Mesenchymal stem cell of the bone marrow (primary cell): ENCODE data around the gene ABI1.

GRCh38 chr10:22712753-22713739, 1.3 kb downstream of the PIP4K2A start:
- CAGE, long polyA plus RNA: no peak

GRCh38 chr10:22715274-22715620, 869 bp upstream of the PIP4K2A start:
- CAGE, long polyA plus RNA: no peak

DNA sequence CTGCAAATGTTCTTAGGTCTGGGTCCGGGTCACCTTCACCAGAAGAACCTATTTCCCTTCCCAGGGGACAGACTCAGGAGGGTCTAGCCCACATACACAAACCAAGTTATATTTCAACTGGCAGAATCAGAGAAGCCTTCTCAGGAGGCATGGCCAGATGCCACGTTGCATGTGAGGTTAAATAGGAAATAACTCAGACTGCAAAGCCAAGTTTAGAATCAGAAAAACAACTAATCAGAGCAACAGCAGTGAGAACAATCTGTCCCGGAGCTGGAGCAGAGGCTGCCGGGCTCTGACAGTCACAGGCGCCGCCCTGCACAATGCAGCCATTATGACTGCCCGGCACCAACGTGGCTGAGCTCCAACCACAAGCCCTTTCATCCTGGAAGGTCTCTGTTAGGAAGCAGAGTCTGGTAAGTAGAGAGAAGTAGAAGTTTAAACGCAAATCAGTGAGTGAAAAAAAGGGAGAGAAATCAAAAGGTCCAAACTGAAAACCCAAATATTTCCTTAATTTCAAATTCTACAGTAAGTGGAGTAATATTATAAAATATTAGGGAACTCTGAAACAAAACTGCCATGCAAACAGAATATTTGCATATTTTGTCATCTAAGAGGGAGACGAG, 78.4 kb upstream of the ARMC3 start:
- CAGE, long polyA plus RNA: no peak

DNA sequence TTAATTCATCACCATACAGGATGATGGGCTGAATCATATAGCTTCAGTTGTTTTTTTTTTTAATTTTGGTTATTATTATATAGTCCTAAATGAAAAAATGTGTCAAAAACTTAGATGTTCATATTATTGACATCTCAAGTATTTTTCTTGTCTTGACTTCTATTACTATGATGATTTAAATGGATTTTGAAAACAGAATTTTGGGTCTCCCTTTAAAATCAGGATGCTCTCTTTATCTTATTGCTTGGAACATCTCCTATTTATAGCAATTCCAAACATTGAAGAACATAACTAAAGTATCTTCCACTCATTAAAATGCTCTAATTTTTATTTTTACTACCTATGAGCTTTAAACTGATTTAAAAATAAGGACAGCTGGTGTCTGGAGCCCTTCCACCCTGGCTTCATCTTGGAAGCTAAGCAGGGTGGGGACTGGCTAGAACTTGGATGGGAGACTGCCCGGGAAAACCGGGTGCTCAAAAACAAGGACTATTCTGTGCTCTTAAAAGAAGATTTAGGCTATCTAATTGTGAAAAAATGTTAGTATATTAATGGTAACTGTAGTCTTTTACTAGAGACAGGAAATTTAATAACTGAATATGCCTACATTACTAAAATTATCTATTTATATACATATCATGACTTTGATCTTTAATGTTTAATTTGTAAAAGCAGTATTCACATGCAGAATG, 69.2 kb downstream of the ARMC3 start:
- CAGE, long polyA plus RNA: no peak

GRCh38 chr10:24008521-24009074, 200.3 kb upstream of the KIAA1217 start:
- CAGE, long polyA plus RNA: no peak

- CAGE, long polyA plus RNA: no peak
Measured at GRCh38 chr10:24029044-24029370, 179.9 kb upstream of the KIAA1217 start.

DNA sequence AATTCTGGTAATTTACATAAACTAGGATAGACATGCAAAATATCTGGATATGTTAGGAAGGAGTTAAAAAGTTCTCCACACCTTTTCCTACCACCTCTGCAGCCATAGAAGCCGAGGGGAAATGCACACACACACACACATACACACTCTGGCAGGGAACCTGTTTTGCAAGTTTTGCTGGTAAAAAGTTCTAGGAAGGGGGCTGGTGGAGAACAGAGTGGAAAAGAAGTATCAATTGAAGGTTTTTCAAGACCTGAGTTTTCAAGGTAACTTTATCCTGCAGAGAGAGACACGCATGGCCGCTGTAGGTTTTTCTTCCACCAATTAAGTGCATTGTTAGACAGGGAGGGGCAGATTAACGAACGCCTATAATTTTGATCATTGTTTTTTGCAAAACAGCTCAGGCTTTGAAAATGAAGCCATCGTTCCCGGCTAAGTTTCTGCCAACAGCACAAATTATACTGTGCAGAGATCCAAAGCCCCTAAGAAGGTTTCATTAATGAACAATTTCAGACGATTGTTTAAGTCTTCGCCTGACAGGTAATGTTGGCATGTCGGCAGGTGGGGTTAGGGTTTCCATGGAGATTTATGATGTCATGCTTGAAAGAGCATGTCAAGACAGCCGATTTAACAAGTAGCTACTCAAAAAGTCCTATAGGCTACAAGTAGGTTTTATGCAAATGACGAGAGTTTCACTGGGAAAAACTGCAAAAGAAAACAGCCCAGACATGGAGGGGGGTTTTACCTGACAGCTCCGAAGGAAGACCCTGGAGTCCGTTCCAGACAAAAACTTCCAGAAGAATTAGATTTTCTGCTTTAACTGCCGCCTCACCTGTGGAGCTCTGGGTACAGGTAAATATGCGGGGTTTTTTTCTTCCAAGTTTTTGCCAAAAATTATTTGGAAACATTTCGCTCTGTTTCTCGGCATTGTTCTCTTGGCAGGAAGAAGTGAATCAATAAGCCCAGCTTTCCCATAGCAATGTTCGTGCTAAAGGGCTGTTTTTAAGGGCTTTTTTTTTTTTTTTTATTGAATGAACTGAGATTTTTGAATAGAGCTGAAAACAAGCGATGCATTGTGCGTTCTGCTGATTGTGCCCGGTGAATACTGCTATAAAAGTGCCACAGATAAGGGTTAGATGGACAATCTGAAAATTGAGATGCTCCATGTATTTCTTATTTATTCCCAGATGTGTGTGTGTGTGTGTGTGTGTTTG, 30.0 kb downstream of the KIAA1217 start:
- CAGE, long polyA plus RNA: no peak

- CAGE, long polyA plus RNA: no peak
Measured at GRCh38 chr10:24241519-24241913, 32.6 kb downstream of the KIAA1217 start.

DNA sequence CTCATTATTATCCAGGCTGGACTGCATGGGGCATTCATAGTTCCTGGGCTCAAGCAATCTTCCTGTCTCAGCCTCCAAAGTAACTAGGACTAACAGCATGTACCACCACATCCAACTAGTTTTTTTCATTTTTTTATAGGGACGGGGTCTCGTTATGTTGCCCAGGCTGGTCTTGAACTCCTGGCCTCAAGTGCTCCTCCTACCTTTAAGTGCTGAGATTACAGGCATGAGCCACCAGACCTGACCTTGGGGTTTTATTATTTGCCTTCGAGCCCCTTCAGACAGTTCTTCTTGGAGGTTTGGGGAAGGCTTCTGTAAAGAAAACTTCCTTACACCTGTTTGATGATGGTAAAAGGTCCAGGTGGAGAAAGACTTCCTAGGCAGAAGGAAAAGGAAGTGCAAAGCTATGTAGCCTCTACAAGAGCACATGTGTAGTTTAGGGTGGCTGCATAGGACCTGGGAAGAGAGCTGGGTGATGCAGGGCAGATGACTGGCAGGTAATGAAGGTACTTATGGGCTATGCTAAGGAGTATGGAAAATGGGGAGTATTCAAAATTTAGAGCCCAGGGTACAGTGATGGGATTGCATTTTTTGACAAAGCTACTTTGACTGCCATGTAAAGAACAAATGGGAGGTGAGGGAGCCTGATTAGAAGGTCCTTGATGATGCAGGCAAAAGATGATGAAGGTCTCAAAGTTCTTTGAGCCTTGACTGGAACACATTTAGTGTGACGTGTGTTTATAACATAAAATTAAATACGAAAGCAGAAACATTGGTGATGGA, 95.6 kb downstream of the KIAA1217 start:
- CAGE, long polyA plus RNA: no peak

DNA sequence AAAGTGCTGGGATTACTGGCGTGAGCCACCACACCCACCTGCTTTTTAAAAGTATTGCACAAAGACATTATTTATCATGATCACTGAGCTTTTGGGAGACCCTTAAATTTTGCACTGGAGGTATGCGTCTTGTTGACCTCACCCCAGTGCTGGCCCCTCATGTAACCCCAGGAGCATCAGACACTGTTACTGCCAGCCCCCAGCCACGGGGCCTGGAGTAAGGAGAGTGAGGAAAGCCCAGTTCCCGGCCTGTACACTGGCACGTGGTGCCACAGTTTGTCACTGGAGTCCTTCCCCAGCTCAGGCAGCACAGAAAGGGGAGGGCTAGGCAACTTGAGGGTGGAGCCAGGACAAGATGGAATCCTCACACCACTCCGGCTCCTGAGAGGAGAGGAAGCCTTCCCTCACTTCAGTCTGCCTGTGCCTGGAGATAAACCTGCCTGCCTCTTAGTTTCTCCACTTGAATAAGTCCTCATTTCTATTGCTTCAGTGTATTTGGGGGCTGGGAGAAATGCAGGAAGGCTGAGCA, 175.9 kb downstream of the KIAA1217 start:
- CAGE, long polyA plus RNA: no peak

GRCh38 chr10:24415463-24416149, 206.7 kb downstream of the KIAA1217 start:
- CAGE, long polyA plus RNA: no peak

DNA sequence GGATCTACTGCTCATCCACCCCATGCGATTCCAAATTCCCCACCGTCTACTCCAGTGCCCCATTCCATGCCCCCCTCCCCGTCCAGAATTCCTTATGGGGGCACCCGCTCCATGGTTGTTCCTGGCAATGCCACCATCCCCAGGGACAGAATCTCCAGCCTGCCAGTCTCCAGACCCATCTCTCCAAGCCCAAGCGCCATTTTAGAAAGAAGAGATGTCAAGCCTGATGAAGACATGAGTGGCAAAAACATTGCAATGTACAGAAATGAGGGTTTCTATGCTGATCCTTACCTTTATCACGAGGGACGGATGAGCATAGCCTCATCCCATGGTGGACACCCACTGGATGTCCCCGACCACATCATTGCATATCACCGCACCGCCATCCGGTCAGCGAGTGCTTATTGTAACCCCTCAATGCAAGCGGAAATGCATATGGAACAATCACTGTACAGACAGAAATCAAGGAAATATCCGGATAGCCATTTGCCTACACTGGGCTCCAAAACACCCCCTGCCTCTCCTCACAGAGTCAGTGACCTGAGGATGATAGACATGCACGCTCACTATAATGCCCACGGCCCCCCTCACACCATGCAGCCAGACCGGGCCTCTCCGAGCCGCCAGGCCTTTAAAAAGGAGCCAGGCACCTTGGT, 250.3 kb downstream of the ARHGAP21 start:
- CAGE, long polyA plus RNA: no peak

DNA sequence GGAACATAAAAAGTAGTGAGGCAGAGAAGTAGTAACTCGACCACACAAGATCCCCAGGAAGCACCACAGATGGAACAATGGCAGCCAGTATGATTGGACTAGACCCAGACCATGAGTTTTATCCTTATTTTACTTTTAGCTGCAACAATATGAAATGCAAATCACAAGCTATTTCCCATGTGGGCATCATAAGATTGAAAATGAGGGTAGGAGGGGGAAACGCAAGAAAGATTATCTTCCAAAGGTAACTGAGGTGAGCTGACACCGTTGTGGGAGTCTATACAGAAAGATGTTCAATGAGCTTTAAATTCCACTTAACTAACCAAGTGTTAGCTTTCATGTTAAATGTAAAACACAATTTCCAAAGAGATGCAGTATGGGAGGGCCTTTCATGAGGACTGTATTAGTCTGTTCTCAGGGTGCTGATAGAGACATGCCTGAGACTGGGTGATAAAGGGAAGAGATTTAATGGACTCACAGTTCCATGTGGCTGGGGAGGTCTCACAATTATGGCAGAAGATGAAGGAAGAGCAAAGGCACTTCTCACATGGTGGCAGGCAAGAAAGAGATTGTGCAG, 191.5 kb downstream of the ARHGAP21 start:
- CAGE, long polyA plus RNA: no peak

- CAGE, long polyA plus RNA: no peak
Measured at GRCh38 chr10:24706455-24707567, 16.9 kb downstream of the ARHGAP21 start.

- CAGE, long polyA plus RNA: no peak
Measured at GRCh38 chr10:24789932-24790235, 66.2 kb upstream of the ARHGAP21 start.

DNA sequence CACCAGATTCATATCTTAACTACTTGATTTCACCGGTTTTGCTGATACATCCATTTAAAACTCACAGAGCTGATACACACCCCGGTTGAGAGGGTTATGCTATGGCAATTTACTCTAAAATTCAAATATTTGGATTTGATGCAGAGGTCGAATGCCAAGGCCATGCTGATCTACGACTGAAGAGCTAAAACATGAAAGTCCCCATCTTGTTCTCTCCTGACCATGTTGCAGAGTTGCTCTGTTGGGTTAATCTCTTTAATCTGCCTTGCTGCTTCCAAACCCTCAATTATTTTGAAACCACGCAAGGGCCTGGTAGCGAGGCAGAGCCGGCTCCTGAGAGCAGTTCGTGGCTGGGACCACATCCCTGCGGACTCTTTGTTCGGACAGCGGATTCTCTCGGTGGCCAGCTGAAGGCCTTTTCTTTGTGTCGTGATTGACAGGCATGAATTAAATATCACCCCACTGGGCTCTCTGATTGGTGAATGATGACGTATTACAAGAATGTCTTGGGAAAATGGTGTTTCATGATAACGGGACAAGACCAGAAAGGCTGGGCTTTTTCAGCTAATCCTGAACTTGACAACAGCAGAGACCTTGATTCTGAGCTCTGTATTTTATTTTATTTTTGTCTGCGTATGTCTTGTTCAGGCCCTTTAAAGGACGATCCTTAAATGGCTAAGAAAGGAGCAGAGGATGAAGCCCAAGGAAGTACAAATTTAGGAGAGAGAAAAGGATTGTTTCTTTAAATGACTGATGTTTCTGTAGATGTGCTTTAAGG, 66.9 kb upstream of the ARHGAP21 start:
- CAGE, long polyA plus RNA: no peak

- CAGE, long polyA plus RNA: no peak
Measured at GRCh38 chr10:26436846-26437166, 1.3 kb upstream of the APBB1IP start.

- CAGE, long polyA plus RNA: no peak
Measured at GRCh38 chr10:26755224-26755889, 57.9 kb downstream of the PDSS1 start.

DNA sequence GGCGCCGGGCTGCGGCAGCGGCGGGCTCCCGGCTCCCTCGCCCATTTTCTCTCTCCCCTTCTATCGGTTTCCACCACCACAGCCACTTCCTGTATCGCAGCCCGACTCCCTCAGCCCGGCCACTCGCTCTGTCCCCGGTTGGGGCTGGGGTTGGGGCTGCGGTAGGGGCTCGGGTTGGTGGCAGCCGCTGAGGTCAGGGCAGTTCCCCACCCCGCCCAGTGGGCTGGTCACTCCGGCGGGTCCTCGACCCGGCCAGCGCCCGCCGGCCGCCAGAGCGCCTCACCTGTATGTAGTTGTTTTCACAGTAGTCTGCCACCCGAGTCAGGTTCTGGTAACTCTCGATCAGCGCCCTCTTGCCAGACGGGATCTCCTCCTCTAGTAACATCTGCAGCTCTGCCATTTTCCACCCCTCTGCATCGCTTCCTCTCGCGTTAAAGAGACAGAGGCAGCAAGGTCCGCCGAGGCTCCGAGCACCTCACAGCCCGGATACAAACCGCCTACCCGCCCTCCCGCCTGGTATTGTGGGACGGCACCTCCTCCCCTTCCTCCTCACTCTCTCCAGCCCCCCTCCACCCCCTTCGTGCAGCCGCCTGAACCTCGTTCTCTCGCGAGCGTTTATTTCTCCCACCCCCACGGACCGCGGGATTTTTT, at the start of gene ABI1:
TSS of gene ABI1 (minus strand) at position 495 of the 651 bp plus-strand sequence.
- CAGE, long polyA plus RNA: no peak

- CAGE, long polyA plus RNA: no peak
Measured at GRCh38 chr10:27100887-27101443, 671 bp upstream of the ANKRD26 start.